Epithelial cell of prostate (primary cell): ENCODE data around the genes FES and PRC1.

GRCh38 chr15:90529271-90529734 is 420 bp upstream of the CRTC3 start:
- RRBS: 7% methylated on average over 8 of the region's 27 CpGs

DNA sequence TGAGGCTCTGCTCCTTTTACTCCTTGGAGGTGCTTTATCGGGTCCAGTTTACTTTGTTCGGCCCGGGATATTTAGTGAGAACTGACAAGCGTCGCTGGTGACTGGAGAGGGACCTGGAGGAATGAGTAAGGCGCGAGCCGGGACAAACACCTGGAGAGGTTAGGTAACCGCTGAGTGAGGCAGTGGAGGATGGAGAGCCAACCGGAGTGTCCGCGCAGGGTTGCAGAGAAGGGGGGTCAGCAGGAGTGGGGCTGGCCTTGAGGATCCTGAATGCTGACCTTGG is 967 bp downstream of the CRTC3 start:
- RRBS: 2% methylated on average over 8 of the region's 12 CpGs

DNA sequence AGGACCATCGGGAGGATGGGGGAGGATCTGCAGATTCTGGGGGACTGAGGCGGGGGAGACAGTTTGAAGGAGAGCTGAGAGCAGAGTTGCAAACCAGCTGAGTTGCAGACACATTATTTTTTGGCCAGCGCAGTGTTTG is 1.2 kb downstream of the CRTC3 start:
- RRBS: no CpG with 5 or more reads among the region's 3 CpGs

DNA sequence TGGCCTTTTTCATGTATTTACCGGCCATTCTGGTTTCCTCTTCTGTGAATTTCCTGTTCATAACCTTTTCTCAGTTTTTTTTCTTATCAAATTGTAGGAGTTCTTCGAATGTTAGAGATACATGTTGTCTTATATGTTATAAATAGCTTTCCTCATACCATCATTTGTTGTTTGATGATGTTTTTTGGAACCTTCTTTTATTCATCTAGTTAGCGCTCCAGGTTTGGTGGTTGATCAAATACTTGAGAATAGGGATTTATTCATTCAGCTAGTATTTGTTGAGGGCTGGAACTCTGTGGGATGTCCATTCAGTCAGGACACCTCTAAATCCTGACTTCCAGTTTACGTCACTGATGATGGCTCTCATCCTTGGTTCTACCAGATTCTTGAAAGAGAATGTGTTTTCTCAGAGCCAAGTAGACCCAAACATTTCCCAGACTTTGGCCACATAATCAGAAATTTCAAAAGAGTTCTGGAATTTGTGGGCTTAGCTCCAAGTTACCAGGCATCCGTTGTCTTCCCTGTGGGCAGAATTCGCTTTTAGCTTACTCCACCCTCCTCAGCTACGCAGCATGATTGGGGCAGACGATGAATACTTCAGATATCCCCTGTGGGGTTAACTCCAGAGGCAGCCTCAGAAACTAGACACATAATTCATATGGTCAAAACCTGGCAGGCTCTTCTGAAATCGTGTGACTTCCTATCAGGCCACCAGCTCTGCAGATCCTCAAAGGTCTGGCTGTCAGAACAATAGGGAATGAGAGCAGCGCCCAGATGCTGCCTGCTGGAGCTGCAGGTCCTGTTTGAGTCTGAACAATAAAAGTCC is 30.4 kb downstream of the CRTC3 start:
- RRBS: no CpG with 5 or more reads among the region's 10 CpGs

DNA sequence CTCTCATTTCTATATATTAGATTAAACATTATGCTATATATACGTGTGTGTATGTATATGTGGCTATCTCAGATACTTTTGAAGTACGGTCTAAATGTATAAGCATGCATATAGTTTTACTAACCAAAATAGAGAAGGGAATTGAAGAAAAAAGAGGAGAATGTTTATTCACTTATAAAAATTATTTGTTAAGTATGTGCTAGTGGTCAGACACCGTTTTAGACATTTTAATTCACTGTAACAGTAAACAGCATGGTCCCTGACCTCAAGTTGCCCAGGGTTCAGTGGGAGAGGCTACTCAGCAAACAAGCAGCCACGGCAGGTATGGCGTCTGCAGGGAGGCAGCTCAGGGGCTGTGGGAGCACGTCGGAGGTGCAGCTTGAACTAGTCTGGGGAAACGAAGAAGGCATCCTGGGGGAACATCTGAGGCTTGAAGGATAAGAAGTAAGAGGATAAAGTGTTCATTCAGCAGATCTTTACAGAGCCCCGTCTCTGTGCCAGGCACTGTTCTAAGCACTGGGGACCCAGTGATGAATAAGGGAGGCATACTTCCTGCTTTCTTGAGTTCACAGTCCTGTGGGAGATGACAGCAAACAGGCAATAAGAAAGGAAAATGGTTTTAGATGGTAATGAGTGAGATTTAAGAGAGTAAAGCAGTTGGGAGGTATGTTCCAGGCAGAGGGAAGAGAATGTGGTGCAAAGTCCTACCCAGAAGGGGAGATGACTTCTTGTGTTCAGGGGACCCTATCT is 66.1 kb downstream of the CRTC3 start:
- RRBS: no CpG with 5 or more reads among the region's 9 CpGs

- RRBS: no CpG with 5 or more reads among the region's 5 CpGs
These were observed 81.5 kb downstream of the CRTC3 start for GRCh38 chr15:90611174-90611625.

DNA sequence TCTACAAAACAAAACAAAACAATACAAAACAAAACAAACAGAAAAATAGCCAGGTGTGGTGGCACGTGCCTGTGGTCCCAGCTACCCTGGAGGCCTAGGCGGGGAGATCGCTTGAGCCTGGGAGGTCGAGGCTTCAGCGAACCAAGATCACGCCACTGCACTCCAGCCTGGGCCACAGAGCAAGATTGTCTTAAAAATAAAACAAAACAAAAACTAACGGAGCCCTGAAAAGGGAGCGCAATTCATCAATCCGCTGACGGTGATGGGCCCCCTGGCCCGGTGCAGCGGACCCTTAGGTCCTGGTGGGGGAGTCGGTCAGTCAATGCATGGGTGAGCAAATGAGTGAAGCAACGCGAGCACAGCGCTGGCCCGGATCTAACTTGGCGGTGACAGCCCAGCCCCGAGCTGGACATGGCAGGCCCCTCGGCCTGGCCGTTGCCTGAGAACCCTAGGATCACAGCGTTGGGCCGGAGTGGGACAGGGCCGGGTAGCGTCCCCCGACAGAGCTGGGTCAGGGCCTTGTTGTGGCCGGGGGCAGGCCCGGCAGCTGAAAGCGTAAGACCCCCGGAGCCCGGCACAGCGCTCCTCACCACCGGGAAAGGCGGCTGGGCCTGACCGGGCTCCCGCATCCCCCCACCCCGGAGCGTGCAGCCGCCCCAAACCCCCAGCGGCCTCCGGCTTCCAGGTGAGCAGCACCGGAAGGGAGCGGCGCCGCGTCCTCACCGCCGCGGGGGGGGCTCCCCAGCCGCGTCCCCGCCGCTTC is 52.2 kb upstream of the BLM start:
- RRBS: 4% methylated on average over 28 of the region's 53 CpGs

GRCh38 chr15:90868901-90869494 is 610 bp downstream of the FURIN start:
- RRBS: no CpG with 5 or more reads among the region's 1 CpG

DNA sequence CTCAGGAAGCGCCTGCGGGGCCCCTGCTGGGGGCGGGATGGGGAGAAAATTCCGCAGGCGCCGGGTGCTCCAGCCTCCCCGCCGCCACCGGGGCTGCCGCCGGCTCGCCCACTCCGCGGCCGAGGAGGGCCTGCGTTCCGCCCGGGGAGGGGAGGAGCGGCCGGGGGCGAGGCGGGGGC is 3.5 kb downstream of the FURIN start:
- RRBS: 1% methylated on average over 11 of the region's 22 CpGs

DNA sequence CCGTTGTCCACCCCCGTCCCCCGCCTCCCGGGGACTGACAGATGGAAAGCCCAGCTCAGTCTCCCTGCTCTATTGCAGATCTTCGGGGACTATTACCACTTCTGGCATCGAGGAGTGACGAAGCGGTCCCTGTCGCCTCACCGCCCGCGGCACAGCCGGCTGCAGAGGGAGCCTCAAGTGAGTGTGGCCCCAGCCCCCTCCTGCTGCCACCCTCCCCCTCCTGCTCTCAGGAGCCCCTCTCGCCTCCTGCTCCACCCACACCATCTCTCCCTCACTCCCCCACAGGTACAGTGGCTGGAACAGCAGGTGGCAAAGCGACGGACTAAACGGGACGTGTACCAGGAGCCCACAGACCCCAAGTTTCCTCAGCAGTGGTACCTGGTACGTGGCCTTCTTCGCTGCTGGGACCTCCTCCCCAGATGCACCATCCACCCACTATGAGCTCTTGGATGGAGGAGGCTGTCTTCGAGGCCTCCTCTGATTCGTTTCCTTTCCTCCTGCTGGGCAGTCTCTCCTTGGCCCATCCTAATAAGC is 7.9 kb downstream of the FURIN start:
- RRBS: 89% methylated on average over 4 of the region's 22 CpGs

DNA sequence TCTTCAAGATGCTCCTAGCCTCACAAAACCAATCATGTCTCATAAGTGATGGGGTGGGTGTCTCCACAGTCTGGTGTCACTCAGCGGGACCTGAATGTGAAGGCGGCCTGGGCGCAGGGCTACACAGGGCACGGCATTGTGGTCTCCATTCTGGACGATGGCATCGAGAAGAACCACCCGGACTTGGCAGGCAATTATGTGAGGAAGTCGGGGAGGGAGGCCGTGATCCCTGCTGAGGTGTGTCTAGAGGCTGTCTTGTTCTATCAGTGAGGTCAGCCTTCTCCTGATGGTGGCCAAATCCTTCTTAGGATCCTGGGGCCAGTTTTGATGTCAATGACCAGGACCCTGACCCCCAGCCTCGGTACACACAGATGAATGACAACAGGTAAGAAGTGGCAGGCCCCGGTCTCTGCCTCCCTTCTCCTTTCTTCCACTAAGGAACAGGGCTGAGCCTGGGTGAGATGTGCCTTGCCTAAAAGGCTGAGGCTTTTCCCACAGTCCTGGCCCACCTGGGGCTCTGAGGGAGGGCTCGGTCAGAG is 7.4 kb upstream of the FES start:
- RRBS: no CpG with 5 or more reads among the region's 12 CpGs

- RRBS: no CpG with 5 or more reads among the region's 5 CpGs
These were observed 965 bp upstream of the FES start for GRCh38 chr15:90883349-90883728.

DNA sequence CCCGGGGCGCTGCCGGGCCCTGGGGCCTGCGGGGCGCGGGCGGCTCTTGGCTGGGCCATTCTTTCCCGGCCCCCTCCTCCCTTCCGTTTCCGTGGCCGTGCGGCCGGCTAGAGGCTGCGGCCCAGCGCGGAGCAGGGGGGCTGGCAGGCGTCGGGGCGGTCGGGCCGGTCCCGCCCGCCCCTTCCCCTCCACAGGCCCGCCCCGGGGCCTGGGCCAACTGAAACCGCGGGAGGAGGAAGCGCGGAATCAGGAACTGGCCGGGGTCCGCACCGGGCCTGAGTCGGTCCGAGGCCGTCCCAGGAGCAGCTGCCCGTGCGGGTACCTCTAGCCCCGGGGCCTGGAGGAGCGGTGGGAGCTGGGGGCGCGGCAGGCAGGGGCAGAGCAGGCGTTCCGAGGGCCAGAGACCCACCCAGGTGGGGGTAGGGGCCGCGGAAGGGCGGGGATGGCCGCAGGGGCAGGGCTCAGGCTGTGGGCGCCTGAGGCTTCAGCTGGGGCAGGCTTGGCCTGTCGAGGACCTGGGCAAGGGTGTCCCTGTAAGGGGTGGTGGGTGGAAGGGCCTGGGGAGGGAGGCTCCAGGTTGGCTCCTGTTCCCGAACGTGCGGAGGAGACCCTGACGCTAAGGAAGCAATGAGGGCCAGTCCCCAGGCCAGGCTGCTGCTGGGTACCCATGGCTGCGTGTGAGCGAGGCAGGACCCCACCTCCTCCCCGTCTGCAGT is at the start of gene FES:
Gene FES (plus strand): TSS at position 278 of the 716 bp plus-strand sequence.
- RRBS: 3% methylated on average over 31 of the region's 56 CpGs

DNA sequence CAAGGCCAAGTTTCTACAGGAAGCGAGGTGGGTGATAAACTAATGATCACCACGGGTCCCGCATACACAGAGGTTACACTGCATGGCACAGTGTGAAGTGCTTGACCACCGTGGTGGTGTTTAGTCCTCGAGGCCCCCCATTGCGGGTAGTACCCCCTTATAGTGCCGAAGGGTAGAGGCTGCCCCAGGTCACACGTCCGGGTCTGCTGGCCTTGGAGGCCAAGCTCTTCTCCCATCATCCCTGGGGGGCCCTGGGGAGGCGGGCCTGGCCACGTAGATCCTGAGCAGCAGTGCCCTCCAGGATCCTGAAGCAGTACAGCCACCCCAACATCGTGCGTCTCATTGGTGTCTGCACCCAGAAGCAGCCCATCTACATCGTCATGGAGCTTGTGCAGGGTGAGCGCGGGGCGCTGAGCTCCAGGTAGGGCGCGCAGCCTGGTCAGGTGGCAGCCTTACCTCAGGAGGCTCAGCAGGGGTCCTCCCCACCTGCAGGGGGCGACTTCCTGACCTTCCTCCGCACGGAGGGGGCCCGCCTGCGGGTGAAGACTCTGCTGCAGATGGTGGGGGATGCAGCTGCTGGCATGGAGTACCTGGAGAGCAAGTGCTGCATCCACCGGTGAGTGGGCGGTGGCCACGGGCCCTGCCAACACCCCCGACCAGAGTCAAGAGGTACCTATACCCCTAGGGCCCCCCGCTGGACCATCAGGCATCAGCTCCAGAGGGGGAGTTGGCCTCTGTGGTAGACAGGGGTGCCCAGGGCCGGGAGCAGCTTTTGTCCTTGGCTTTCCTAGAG is 8.7 kb downstream of the FES start:
- RRBS: no CpG with 5 or more reads among the region's 30 CpGs

DNA sequence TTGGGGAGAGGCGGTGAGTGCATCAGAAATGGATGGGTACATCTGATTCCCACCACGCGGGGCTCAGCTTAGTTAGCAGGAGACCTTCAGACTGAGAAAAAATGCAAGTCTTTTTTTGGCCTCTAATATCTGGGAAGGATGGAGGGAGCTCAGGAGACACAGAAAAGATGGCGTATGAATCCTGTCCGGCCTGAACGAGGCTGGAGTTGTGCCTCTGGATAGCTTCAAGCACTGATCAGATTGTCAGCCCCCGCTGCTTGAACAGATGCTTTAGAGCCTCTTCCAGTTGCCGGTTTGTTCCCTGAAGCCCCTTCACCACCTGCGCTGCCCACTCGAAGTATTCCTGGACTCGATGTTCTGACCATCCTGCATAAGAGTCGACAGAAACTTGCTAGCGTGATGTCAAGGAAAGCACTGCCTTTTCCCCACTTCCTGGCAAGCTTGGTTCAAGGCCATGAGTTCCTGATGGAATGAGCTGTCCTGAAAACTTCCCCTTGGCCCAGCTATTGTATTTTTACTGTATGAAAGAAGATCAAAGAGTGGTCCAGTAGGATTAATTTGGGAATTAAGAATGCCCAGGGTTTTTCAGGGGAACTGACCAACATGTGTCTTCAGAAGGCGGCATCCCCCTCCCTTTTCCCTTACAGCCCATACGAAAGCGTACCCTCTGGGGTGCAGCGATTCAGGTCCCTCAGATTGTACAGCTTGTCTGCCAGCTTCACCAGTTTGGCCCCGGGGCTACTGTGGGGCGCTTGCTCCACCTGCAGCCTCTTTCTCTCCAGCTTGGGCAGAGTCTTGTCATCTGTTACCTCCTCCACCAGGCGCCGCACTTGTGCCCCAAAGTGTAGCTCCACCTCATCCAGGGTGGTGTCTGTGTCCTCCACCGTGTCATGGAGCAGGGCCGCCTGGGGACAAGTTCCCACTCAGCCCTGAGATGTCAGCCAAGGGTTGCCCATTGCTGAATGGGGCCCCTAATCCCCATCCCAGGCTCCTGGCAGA is 1.0 kb downstream of the HDDC3 start:
- RRBS: 46% methylated on average over 3 of the region's 23 CpGs

GRCh38 chr15:90955927-90956318 is 1.2 kb downstream of the RCCD1 start:
- RRBS: no CpG with 5 or more reads among the region's 10 CpGs

DNA sequence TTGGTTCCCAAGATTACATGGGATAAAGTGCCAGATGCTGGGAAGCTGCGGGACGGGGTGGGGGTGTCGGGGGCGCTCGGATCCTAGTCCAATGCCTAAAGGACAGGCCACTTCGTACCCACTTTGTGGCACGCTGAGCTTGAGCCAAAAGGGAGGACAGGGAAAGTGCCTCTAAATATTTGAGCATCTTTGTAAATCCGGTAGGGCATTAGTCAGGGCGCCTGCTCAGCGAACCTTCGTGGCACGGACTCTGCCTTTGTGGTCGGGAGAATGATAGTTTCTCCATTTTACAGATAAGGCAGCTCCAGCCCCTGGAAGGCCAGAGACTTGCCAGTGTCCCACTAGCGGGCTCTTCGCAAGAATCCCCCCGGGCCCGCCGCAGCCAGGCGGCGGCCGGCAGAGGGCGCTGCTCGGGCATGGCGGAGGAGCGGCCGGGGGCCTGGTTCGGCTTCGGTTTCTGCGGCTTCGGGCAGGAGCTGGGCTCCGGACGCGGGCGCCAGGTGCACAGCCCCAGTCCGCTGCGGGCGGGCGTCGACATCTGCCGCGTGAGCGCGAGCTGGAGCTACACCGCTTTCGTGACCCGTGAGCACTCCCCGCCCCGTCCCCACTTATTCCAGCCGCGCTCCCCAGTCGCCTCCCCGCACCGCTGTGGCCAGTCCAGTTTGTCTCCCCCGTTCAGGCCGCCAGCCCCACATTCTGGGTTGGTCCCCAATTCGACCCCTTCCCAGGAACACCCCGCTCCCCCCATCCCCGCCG is 1.8 kb downstream of the RCCD1 start:
- RRBS: 1% methylated on average over 11 of the region's 59 CpGs

GRCh38 chr15:90957075-90957839 is 2.6 kb downstream of the RCCD1 start:
- RRBS: 1% methylated on average over 12 of the region's 59 CpGs

- RRBS: 0% methylated on average over 1 of the region's 74 CpGs
These were observed at the start of gene PRC1 for GRCh38 chr15:90994359-90994984. PRC1 (minus strand) TSS chr15:90994535.

- RRBS: no CpG with 5 or more reads among the region's 8 CpGs
These were observed 220.0 kb downstream of the SV2B start for GRCh38 chr15:91319978-91320527.